Epidermal melanocyte (primary cell): ENCODE measurements around a stretch of chr11.

DNA sequence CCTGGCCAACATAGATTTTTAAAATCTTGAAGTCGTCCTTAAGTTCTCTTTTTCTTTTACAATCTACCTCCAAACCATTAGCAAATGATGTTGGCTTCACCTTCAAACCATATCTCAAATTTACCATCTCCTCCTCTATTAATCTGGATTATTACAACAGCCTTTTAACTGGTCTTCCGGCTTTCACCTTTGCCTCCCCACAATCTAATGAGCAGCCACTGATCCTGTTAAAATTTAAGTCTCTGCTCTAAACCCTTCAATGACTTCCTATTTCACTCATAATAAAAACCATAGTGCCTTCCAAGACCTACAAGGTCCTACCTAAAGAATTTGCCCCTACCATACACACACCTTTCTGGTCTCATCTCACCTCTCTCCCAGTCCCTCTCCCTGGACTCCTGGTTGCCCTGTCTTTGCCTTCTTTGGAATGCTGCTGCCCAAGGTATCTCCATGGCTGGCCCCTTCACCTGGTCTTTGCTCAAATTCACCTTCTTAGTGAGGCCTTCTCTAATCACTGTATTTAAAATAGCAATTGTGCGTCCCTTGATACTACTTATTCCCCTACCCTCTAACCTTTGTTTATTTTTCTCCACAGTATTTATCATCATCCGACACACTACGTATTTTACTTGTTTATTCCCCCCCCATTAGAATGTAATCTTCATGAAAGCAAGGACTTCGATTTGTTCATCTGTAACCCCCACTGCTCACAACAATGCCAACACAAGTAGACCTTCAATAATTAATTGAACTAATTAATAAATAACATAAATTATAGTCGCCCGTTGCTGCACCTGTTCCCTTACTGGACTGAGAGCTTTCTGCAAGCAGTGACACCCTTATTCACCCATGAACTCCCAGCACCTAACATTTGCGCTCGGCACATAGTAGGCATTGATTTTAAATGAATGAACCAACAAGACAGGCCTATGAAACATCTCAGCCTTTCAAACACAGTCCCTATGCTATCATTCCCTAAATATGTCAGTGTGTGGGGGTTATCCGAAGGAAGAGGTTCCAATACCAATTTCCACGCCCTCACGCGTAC is 1.5 kb downstream of the THAP12 start:
- RRBS = no CpG with 5 or more reads among the region's 14 CpGs

DNA sequence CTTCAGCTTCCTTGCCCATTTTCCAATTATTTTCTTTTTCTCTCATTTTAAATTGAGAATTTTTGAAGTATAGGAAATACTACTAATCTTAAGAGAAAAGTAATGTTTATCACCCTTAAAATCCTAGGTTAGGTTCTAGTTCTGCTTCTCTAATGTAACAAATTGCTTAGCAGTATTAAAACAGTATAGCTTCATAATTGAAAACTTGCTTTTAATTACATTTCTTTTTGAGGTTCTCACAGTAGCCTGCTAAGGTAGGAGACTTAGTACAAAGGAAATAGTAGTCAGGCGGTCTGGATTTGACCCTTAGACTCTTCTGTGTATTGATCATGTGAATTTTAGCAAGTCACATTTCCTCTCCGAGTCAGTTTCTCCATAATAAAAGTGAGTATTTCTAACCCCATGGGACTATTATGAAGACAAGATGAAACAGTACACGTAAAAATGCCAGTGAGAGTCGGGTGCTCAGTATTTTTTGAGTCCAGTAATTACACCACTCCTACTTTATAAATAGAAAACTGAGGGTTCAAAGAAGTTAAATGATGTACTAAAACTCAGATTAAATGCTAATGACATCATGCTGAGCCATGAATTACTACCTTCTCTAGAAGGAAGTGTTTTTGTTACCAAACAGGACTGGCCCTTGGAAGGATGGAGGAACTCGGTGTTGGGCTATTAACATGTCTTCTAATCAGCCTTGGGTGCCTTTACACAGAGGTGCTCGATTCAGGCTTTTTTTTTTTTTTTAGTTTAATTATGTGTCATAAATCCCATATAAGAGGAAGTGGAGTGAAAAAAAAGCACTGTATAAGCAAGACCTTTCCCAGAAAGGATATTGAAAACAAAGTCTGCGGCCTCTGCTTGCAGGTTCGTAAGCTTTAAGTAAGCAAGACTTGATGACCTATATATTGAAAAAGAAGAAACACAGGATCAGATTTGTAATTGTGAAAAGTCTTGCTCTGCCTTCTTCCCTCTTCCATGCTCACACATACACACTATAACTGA is 108.9 kb downstream of the EMSY start:
- RRBS = no CpG with 5 or more reads among the region's 8 CpGs

DNA sequence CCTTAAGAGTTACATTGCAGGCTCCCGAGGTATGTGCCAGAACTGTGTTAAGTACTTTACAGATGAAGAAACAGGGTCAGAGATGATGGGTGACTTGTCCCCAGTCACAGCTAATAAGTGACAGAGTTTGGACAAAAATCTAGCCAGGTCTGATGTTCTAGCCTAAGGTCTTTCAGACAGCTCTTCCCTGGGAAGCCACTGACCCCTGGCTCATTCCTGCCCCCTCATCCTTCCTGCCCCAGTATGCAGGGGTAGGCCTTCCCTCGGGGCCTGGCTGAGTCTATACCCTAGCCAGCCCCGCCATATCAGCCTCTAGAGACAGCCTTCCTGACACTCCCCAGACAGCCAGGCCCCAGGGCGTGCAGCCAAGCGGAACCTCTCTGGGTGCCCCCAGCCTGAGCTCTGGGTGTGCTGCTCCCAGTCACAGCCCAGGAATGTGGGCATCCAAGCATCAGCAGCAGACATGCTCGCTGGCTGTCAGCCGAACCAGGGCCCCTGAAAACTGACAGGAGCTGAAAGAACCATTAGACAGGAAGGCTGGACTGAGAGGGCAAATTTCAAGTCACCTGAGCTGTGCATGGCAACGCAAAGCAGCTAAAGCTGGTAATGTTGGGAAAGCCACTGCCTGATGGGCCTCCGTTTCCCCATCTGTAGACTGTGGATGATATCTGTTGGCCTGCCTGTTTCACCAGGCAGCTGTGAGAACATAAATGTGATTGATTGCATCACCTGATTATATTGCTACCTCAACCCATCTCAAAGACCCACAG is 93.3 kb downstream of the LRRC32 start:
- RRBS = no CpG with 5 or more reads among the region's 9 CpGs

- RRBS = no CpG with 5 or more reads among the region's 4 CpGs
These were observed 77.5 kb downstream of the LRRC32 start for GRCh38 chr11:76592970-76593569.

DNA sequence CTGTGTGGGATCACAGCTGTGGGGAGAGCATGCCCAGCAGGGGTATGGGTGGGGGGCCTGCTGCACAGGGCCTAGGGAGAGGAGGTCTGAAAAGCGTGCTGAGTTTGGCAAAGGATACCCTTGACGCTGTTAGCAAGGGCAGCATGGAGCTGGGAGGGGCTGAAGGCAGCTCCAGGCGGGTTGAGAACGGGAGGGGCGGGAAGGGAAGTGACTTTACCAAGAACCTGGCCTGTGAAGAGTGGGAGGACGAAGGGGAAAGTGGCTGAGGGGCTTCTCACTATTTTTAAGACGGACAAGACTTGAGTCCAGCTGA is 13.8 kb downstream of the LRRC32 start:
- RRBS = no CpG with 5 or more reads among the region's 7 CpGs

DNA sequence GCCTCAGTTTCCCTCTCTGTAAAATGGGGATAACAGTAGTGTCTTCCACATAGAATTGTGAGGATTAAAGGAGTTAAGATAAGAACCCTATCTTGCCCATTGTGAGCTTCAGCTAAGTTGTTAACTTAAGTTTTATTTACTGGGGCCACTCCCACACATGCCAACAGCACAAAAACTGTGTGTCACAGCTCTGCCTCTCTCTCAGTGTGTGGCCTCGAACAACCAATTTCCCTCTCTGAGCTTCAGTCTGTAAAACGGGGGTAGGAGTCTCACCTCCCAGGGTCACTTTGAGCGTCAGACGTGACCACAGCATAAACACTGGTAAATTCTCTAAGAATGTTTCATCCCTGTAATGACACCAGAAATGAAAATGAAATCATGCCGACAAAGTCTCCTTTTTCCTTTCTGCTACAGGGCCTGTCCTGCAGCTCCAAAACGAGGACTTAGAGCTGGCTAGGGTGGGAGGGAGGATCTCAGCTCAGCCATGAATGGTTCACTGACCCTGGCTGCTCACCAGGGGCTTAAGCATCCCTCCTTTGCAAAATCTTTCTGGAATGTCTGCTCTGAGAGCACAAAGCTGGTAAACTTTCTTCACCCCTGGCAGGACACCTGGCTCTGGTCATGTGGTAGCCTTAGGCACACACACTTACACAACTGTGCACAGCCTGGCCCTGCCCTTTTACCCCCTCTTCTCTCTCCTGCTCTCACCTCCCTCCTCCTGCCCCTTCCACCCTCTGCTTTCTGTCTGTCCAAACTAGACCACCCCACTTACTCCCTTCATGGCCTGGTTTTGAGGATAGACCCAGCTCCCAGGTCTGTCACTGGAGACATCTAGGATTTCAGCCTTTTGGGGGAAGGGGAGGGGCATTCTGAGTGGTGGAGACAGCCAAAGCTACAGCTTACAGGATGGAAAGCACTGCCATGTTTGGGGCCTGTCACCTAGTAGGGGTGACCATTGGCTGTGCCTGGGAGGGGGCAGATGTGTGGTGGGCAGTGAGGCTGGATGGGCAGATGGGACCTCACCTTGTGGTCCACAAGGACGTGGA is 12.3 kb upstream of the TSKU start:
- RRBS = no CpG with 5 or more reads among the region's 7 CpGs

DNA sequence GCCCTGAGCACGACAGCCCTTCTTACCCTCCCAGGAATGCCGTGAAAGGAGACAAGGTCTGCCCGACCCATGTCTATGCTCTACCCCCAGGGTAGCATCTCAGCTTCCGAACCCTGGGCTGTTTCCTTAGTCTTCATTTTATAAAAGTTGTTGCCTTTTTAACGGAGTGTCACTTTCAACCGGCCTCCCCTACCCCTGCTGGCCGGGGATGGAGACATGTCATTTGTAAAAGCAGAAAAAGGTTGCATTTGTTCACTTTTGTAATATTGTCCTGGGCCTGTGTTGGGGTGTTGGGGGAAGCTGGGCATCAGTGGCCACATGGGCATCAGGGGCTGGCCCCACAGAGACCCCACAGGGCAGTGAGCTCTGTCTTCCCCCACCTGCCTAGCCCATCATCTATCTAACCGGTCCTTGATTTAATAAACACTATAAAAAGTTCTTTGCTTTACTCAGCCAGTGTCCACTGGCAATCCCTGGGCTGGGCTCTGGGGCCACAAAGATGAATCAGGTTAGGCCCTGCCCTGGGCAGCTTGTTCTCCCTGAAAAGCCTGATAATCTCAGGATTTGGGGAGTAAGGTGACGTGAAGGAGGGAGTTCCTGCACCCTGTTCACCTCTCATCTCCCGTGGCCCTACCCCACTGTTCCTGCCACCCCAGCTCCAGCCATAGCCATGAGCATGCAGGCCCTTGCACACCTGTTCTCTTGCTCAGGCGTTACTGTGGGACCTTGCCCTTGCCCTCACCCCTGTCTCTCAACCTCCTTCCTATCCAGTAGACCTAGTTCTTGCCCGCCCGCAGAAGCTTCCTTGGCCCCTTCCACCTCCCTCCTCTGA is 14.8 kb downstream of the TSKU start:
- RRBS = no CpG with 5 or more reads among the region's 13 CpGs

DNA sequence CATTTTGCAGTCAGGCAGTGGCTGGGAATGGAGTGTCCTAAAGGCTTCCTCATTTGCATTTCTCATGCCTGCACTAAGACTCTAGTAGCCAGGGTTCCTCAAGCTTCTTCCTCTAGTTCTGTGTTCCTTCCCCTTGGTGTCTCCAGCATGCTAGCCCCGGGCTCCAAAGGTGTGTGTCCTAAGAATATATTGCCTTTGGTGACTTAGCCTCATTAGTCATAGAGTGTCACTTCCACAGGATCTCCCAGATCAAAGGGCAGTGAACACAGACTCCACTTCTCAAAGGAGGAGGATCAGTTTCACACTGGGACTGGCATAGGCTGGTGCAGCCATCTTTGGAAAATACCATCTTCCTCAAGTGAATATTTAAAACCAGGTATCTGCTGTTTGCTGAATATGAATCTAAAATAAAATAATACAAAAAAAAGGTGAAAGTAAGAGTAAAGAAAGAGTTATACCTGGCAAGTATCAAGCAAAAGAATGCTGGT is 21.3 kb upstream of the ACER3 start:
- RRBS = no CpG with 5 or more reads among the region's 1 CpG

- RRBS = no CpG with 5 or more reads among the region's 7 CpGs
These were observed 59.4 kb downstream of the ACER3 start for GRCh38 chr11:76919825-76920756.

GRCh38 chr11:76962825-76963970 is 71.0 kb upstream of the B3GNT6 start:
- RRBS = no CpG with 5 or more reads among the region's 14 CpGs

GRCh38 chr11:77020025-77020761 is 14.0 kb upstream of the B3GNT6 start:
- RRBS = no CpG with 5 or more reads among the region's 2 CpGs

DNA sequence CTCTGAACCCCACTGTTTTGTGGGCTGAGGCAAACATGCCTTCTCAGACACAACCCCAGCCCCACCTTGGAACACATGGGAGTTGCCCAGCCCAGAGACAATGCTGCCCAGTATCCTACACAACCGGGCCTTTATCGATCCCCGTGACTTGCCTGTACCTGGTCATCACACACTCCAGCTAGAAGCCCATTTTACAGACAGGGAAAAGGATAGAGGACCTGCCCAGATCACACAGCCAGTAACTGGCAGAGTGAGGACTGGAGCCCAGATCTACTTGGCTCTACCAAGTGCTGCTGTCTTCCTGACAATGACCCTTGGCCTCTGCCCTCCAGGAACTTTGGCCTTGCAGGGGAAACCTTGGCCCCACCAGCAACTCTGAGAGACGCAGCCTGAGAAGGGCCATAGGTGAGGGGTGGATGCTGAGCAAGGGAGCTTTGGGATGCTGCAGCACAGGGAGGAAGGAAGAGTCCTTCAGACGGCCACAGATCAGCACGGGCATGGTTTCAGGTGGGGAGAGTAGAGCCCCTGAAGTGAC is 2.2 kb upstream of the CAPN5 start:
- RRBS = no CpG with 5 or more reads among the region's 6 CpGs

DNA sequence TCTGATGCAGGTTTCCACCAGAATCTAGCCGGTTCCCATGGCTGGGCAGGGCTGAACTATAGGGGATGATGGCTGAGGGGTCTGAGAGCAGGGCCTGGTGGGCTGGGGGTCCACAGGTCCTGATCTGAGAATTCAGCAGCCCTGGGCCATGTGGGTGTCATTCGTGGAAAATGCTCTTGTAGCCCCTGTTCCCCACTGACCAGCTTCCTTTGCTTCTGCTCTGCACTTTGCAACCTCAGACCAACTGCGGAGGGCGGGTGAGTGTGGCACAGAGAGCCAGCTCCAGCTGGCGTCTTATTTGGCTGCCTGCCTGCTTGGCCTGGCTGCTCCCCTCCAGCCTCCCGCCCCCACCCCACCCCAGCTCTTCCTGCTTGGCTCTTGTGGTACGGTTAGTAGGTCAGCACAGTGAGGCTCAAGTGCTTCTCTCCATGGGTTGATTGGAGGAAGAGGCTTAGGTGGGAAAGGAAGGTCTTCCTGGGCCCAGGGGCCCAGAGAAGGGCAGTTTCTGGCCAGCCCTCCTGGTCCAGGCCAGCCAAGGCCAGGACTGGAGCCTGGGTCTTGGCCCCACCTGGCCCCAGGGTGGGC is 26.3 kb downstream of the MYO7A start:
- RRBS = no CpG with 5 or more reads among the region's 7 CpGs

GRCh38 chr11:77174920-77175539 is 47.0 kb downstream of the MYO7A start:
- RRBS = no CpG with 5 or more reads among the region's 14 CpGs

GRCh38 chr11:77636602-77637334 is 826 bp downstream of the CLNS1A start:
- RRBS = no CpG with 5 or more reads among the region's 17 CpGs

DNA sequence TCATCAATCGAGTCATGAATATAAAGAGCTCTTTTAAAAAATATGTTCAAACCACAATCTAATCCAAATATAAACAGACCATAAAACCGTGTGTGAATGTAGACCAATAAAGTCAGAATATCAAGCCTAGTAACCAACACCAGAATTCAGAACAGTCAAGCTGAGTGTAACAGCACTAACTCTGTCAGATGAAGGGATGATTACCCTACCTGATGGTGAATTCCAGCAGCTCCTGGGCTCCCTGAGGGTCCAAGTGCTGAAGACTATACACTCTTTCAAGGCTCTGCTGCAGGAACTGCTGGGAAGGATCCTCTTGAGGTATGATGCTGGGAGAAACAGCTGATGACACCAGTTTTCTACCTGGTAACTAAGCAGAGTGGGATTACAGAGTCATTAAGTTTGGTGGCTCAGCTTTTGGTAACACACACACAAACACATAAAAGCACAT is 75.8 kb downstream of the INTS4 start:
- RRBS = no CpG with 5 or more reads among the region's 2 CpGs

- RRBS = no CpG with 5 or more reads among the region's 4 CpGs
These were observed 3.3 kb upstream of the NDUFC2 start for GRCh38 chr11:78082853-78083436.

- RRBS = no CpG with 5 or more reads among the region's 7 CpGs
These were observed 644 bp downstream of the ALG8 start for GRCh38 chr11:78138720-78139243.

DNA sequence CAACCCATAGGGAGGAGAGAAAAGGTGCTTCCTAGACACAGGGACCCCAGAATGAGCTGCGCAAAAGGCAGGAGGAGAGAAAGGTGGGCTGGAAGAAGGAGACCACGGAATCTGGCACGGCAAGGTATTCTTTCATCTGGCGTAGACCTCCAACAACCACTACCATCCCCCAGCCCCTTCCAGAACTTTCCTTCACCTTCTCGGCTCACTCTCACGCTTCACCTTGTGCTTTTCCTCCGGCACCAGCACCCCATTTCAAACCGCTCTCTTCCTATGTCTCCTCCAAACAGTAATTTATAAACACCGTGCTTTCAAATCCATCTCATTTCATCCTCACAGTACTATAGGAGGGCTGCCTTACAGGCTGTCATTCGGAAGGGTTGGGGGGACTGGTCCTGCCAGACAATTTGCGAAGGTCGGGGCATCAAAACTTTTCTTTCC is 1.0 kb downstream of the KCTD21 start:
- RRBS = no CpG with 5 or more reads among the region's 12 CpGs